Measurements from ENCODE around the genes CHMP6 and SLC38A10.

- PRO-cap, 2 experiments, result peak in 2 of 2 experiments; most common plus-strand start chr17:80991848 (in 1); most common minus-strand start chr17:80991806 (in 1)
- RAMPAGE, long total RNA, 5 experiments, result start-site peak on the plus strand in 2 of 5 experiments, at chr17:80991852-80991910 at its widest, 165 to 778 reads per replicate
Measured at GRCh38 chr17:80991550-80992691, at the start of gene CHMP6. Gene CHMP6 (plus strand): TSS chr17:80991841.

DNA sequence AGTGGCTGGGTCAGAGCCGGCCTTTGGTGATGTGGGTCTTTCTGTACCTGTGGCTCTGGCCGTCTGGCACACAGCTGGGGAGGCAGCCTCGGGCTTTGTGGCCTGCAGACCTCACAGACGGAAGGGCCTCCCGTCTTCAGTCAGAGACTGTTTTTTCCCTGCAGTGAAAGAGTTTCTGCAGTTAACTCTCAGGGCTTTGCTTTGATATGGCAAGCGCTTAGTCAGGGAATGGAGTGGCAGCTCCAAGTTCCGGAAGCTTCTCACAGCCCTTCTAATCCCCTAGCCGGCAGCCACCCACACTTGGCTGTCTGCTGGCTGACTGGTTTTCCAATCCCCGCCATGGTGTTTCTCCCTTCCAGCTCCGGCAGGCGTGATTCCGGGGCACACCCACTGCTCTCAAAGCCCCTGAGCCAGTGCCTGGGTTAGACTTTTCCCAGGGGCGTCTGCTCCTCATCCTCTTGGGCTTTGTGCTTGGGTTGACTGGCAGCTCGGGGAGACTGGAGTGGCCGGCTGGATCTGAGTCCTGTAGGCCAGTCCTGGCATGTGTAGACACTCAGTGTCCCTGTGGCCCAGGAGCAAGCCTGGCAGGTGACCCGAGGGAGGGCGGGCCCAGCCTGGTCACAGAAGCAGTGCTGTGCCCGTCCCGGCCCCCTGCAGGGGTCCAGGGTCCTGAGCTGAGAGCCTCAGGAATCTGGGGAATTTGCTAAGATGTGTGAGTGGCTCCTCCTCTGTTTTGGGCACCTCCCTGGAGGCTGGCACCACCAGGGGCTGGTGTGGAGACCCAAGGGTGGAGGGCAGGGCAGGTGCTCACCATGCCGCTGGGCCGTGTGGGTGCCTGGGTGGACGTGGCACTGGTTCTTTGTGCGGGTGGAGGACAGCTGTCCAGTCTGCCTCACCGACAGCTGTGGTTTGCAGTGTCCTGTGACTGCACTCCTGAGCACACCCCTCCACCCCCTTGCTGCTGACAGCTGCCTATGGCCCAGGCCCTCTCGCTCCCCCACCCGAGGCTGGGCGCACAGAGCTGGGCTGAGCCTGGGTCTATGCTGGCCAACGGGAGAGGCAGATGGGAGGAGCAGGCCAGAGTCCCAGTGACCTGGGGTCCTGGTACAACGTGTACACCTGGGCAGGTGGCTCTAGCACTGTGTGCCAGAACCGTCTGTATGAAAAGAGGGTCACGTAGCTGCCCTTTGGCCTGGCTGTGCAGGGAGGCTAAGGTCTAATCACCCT, 30.1 kb downstream of the BAIAP2 start:
- PRO-cap, 2 experiments, result peak in 2 of 2 experiments; most common plus-strand start position 263 of the sequence (in 1); most common minus-strand start position 177 of the sequence (in 1)
- RAMPAGE, long total RNA, 5 experiments, result no peak in any of the 5 experiments

DNA sequence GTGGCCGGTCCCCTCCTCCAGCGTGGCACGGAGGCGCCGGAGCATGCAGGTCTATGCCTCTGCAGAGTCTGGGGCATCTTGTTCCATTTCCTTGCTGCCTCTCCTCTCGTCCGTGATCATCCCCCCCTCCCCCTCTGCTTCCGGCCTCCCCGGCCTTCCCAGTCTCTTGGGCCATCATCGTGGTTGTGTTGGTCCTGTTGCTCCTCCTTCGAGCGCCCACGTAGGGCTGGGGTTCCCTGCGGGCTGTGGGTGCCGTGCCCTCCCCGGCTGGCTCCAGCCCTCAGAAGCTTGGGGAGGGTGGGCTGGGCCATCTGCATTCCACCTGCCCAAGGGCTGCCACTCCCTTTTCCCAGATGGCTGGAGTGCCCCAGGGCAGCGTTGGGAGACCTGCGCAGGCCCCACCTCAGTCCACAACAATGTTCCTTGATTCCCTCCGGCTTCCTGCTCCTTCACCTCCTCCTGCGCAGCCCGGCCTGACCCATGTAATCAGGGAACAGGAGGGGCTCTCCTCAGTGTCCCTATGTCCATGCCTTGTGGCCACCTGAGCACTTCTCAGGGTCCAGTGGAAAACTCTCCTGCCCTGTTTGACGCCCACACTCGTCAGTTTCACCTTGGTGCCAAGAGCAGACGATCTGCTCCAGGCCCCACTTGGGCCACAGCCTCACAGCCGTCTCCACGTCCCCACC, 37.0 kb downstream of the BAIAP2 start:
- PRO-cap, 2 experiments, result peak in 2 of 2 experiments; most common plus-strand start position 186 of the sequence (in 1); most common minus-strand start position 55 of the sequence (in 1)
- RAMPAGE, long total RNA, 5 experiments, result no peak in any of the 5 experiments

- PRO-cap, 2 experiments, result no peak in any of the 2 experiments
- RAMPAGE, long total RNA, 5 experiments, result no peak in any of the 5 experiments
Measured at GRCh38 chr17:81244761-81245198, 5.7 kb downstream of the NDUFAF8 start.

DNA sequence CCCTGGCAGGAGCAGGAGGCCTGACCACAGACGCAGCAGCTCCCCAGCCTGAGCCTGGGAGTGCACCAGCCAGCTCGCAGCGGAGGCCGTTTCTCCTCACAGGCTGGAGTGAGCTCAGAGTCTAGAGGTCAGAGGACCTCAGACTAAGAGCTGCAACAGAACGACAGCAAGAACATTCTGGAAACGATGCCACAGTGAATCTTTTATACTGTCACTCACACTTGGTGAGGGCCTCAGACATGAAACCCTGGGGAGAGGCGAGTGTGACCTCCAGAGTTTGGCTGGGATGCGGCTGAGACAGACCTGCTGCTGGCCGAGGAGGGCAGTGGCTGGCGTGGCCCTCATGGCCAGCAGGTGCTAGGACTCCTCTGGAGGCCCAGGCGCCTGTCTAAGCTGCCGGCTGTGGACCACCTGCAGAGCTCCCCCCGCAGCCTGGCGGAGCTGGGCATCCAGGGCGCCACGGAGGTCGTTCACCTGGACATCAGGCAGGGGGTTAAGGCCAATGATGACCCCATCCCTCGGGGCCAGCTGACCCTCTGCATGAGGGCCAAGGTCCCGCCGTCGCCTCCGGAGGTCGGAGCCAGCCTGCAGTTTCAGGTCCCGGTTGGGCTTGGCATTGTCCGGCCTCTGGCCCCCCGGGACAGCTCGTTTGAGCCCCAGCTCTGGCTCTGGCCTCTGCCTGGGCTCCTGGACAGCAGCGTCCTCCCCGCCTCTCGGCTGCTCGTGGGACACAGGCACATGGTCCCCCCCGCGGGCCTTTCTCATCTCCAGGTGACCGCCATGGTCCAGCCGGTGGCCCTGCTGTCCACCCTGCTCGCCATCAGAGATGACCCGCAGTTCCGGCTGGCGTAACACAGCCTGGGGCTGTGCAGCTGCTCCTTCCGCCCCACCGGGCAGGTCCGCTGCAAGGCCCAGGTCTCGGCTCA, 6.3 kb downstream of the NDUFAF8 start:
- PRO-cap, 2 experiments, result no peak in any of the 2 experiments
- RAMPAGE, long total RNA, 5 experiments, result no peak in any of the 5 experiments

- PRO-cap, 2 experiments, result peak in 2 of 2 experiments; most common plus-strand start chr17:81255195 (in 2); most common minus-strand start chr17:81255294 (in 2)
- RAMPAGE, long total RNA, 5 experiments, result no peak in any of the 5 experiments
Measured at GRCh38 chr17:81254638-81255755, 15.9 kb downstream of the NDUFAF8 start.

GRCh38 chr17:81295070-81295908, at the start of gene SLC38A10:
Gene SLC38A10 (minus strand): TSS chr17:81295307.
- PRO-cap, 2 experiments, result peak in 2 of 2 experiments; most common plus-strand start chr17:81295383 (in 1); most common minus-strand start chr17:81295299 (in 2)
- RAMPAGE, long total RNA, 5 experiments, result start-site peak on the plus strand in 1 of 5 experiments, at chr17:81295392-81295408 at its widest, 6 reads per replicate; start-site peak on the minus strand in 1 of 5 experiments, at chr17:81295270-81295316 at its widest, 90 reads per replicate

DNA sequence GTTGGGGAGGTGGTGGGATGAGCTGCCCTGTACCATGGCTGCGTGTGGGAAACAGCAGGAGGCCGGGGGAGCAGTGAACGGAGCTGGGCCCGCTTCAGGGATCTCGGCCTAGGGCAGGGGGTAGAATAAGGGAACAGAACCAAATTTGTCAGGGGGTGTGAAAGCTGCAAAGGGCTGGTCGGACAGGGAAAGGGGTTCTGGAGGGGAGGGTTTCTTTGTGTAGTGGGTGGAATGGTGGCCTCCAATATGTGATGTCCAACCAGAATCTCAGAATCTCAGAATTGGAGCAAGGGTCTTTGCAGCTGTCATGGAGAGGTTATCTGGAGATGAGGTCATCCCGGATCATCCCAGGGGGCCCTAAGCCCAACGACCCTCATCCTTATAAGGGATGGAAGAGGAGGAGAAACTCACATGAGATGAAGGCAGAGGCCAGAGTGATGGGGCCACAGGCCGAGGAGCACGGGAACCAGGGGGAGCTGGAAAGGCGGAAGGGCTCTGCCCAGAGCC, 10.2 kb upstream of the SLC38A10 start:
- PRO-cap, 2 experiments, result no peak in any of the 2 experiments
- RAMPAGE, long total RNA, 5 experiments, result no peak in any of the 5 experiments

DNA sequence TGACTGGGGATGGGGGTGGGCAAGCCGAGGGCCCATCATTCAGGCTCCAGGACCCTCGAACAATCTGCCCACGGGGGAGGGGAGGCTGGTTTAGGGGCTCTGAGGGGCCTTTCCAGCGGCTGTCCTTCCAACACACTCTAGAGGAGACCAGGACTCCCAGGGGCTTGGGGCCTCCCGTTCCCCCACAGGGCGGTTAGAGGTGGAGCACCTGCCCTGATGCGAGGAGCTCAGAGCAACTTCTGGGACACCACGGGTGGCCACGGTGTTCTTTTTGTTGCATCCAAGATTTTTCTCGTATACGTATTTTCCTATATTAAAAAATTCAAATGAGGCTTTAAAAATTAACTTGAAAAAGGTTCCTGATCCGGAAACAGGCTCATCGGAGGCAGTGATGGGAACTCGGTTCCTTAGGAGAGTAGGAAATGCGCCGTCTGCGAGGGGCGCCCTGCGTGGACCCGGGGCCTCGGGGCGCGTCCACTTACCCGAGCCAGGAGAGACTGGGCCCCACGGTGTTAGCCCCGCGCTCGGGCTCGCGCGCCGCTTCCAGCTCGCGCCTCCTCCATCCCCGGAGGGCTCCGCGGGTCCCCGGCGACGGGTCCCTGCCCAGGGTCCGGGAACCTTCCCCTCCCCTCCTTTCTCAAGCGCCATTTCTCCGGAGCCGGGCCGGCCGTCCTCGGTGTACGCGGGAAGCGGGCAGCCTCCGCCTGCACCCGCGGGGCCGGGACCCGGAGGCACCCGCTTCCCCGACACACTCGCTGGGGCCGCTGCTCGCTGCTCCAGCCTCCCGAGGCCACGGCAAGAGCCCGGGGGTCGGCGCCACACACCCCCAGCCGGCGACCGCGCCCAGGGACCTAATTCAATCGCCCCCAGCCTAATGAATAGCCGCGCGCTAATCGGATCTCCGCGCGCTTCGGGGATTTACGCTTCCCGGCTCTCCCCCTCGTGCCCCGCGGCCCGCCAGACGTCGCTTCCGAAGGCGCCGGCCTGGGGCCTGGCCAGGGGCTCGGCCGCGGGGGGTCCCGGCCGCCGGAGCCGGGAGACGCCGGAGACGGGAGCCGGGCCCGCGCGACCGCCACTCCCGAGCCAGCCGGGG, 2.3 kb upstream of the BAHCC1 start:
- PRO-cap, 2 experiments, result no peak in any of the 2 experiments
- RAMPAGE, long total RNA, 5 experiments, result no peak in any of the 5 experiments

DNA sequence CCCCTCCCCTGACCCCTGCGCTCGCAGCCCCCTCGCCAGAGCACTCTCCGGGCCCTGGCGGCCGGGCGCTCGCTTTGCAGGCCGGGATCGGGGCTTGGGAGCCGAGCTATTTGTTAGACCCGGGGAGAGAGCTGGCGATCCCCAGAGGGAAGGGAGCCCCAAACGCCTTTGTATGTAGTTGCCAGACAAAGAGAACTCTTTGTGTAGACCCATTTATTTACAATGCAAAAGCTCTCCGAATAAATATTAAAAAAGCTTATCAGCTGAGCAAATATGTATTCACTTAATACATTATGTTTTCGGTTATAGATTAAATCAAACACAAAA, 2.4 kb downstream of the BAHCC1 start:
- PRO-cap, 2 experiments, result no peak in any of the 2 experiments
- RAMPAGE, long total RNA, 5 experiments, result no peak in any of the 5 experiments

- PRO-cap, 2 experiments, result no peak in any of the 2 experiments
- RAMPAGE, long total RNA, 5 experiments, result no peak in any of the 5 experiments
Measured at GRCh38 chr17:81460846-81461601, 51.6 kb downstream of the ACTG1 start.

- PRO-cap, 2 experiments, result no peak in any of the 2 experiments
- RAMPAGE, long total RNA, 5 experiments, result no peak in any of the 5 experiments
Measured at GRCh38 chr17:81480234-81481058, 32.2 kb downstream of the ACTG1 start.

DNA sequence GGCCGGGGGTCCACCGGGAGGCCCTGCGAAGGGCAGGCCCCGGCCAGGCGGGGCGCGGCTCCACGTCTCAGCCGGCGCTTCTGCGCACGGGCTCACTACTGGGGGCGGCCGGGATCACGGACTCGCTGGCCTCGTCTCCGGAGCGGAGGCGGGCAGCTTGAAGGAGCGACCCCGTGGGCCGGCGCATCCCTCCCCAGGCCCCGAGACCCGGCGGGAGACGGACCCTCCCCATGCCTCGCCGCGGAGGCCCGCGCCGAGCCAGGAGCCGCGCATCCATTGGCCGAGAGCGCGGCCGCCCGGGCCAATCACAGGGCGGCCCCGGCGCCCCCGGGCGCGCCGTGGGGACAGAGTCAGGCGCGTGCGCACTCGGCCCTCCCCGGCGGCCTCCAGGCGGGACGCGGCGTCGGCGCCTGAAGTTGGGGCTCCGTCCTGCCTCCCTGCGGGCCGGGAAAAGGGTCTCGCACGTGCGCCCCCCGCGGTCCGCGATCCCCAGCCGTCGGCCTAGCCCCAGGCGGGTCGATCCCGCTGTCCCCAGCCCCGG, 24.8 kb downstream of the ACTG1 start:
- PRO-cap, 2 experiments, result peak in 2 of 2 experiments; most common plus-strand start position 390 of the sequence (in 2)
- RAMPAGE, long total RNA, 5 experiments, result no peak in any of the 5 experiments

DNA sequence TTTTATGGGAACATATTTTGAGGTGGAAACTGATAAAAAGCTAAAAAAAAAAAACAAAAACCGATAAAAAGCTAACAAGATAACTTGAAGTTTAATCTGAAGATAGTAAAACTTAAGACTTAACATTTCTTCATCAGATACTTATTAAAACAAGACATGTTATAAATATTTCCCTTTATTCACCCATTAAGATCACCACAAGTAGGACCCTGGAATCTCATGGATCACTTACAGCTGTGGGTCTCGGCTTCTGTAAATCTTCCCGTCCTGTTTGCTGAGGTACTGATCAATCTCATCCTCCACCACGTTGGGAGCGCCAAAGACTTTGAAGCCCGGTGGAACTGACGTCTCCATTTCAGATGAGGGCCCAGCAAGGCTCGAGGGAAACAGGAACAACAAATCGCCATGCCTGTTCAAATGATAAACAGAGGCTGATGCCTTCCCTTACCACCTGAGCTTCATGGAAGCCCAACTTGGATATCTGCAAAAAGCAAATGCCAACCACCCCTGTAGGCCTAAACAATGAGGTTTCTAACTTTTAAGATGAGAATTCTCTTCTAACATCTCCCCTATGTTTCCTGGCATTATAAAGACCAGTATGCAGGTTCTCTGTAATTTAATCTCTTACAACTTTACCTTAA, 23.7 kb downstream of the NPLOC4 start:
- PRO-cap, 2 experiments, result no peak in any of the 2 experiments
- RAMPAGE, long total RNA, 5 experiments, result no peak in any of the 5 experiments

DNA sequence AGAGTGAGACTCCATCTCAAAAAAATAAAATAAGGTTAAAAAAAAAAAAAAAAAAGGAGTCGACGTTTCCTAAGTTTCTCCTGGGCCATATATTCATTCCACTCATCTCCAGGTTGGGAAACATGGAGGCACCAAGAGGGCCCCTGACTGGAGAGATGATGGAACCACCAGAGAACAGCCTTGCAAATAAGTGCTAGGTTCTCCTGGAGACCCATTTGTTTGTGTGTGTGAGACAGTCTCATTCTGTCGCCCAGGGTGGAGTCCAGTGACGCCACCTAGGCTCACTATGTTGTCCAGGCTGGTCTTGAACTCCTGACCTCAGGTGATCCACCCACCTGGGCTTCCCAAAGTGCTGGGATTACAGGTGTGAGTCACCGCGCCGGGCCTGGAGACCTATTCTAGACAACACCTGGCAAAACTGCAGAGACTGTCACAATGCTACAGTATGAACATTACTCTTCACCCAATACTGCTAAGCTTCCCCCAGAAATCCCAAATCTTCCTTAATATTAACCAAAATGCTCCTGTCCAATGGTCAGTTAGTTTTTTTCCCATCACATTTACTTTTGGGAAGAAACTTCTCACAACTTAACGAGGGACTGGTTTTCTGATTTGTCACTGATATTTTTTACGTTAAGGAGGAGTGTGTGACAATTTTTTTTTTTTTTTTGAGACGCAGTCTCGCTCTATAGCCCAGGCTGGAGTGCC, 1.4 kb downstream of the NPLOC4 start:
- PRO-cap, 2 experiments, result no peak in any of the 2 experiments
- RAMPAGE, long total RNA, 5 experiments, result no peak in any of the 5 experiments

GRCh38 chr17:81684286-81685628, 946 bp downstream of the HGS start:
- PRO-cap, 2 experiments, result peak in 1 of 2 experiments; most common plus-strand start chr17:81684493 (in 1); most common minus-strand start chr17:81684391 (in 1)
- RAMPAGE, long total RNA, 5 experiments, result no peak in any of the 5 experiments

GRCh38 chr17:81689233-81689432, 5.3 kb downstream of the HGS start:
- PRO-cap, 2 experiments, result no peak in any of the 2 experiments
- RAMPAGE, long total RNA, 5 experiments, result no peak in any of the 5 experiments

- PRO-cap, 2 experiments, result no peak in any of the 2 experiments
- RAMPAGE, long total RNA, 5 experiments, result no peak in any of the 5 experiments
Measured at GRCh38 chr17:81701536-81701882, 1.7 kb upstream of the MRPL12 start.

DNA sequence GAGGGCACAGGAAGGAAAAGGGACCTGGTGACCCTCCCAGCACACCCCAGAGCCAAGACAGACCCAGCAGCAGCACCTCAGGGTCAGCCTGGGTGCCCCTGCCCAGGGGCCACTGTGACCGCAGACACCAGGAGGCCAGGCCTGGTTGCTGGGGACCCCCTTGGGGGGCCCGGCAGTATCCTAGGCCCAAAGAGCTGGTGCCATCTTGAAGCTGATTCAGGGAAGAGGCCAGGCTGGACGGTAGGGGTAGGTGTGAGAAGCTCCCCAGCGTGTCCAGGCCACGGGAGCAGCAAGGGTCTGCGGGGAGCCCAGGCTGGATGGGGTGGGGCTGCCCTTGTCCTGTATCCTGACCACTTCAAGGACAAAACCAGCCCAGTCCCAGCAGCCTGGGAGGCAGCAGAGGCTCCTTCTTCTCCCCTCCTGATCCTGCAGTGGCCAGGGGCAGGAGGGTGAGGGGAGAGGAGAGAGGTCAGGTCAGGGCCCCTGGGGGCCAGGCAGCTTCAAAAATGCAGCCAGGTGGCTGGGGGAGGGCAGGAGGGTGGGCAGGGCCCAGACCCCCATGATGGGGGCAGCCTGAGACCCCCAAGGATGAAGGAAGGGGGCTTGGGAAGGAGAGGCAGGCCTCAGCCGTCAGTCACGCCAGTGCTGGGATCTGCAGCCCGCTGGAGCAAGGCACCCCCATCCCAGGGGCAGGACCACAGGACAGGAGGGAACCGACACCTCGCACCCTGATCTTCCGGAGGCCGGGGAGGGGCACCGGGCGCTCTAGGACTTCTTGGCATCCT, 10.4 kb downstream of the MCRIP1 start:
- PRO-cap, 2 experiments, result no peak in any of the 2 experiments
- RAMPAGE, long total RNA, 5 experiments, result no peak in any of the 5 experiments

GRCh38 chr17:81842972-81843381, 8.1 kb upstream of the PPP1R27 start:
- PRO-cap, 2 experiments, result no peak in any of the 2 experiments
- RAMPAGE, long total RNA, 5 experiments, result no peak in any of the 5 experiments

Measured in thyroid gland (tissue), 7 donors.